AG09319 (cell line): ENCODE measurements around a stretch of chr12.

DNA sequence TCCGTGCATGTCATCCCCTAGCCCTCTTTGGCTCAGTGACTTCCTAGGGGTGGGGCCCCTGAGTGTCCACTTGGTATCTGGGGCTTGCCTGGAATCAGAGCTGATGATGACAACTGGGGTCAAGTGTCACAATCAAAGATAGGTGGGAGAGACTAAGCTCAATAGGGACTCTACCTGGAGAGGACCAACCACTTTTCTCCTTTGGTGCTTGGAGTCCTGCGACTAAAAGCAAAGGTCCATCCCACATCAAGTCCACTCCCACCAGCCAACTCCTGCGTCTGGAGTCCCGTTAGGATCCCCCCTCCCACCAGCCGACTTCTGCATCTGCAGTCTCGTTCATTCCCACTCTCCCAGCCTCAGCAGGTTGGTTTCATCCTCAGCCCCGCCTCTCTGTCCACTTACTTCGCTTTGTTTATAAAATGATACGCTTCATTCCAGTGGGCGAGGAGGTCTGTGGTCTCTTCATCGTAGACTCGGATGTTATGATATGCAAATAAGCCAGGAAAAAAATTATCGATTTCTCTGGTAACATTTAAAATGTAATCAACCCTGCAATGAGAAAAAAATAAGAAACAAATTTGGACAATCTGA is 56.9 kb downstream of the SSH1 start:
- RRBS = no CpG with 5 or more reads among the region's 13 CpGs

- RRBS = no CpG with 5 or more reads among the region's 12 CpGs
These were observed 45.1 kb downstream of the SSH1 start for GRCh38 chr12:108812116-108812861.

- RRBS = no CpG with 5 or more reads among the region's 2 CpGs
These were observed 60.1 kb downstream of the DAO start for GRCh38 chr12:108940013-108940393.

DNA sequence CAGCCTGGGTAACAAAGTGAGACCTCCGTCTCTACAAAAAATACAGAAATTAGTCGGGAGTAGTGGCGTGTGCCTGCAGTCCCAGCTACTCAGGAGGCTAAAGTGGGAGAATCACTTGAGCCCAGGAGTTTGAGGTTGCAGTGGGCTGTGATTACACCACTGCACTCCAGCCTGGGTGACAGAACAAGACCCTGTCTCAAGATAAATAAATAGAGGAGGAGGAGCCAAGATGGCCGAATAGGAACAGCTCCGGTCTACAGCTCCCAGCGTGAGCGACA is 24.2 kb downstream of the SVOP start:
- RRBS = no CpG with 5 or more reads among the region's 7 CpGs

DNA sequence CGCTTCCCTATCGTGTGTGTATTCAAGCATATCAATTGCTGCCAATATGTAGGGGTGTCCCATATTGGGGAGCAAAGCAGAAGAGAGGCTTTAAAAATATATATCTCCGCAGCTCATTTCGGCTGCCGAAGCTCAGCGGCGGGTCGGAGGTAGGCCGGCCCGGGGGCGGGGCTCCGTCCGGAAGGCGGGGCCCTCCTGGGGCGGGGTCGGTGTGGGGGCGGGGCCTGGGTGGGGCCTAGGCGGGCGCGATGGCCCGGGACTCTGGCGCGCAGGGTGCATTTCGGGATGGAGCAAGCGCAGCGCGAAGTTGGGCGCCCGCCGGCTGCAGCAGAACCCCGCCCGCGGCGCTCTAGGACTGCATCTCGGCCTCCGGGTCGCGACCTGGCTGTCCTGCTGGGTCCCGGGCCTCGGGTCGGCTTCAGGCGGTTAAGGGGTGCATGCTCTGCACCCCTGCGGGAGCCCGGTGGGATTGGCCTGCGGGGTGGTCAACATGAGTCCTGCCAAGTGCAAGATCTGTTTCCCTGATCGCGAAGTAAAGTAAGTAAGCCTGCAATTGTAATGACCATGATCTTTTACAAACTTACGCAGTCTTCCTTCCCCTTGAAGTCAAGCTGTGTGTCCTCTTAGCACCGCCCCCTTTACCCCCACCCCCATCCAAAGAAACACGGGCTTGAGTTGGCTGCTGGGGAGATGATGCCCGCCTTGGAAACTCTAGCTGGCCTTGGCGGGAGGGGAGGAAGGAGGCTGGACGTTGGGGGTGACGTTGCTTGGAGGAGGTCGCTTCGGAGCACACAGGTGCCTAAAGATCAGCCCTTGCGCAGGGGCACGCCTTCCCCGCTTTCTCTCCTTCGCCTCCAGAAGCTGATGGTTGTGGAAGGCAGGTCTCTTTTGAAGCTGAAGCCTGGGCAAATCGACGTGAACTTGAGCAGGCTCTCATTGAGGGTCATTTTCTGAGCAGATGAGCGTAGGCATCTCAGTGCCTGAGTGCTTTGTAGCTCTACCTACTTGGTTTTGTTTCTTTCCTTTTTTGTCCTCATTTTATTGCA is 38.3 kb downstream of the ACACB start:
- RRBS = 2% methylated on average over 29 of the region's 63 CpGs

DNA sequence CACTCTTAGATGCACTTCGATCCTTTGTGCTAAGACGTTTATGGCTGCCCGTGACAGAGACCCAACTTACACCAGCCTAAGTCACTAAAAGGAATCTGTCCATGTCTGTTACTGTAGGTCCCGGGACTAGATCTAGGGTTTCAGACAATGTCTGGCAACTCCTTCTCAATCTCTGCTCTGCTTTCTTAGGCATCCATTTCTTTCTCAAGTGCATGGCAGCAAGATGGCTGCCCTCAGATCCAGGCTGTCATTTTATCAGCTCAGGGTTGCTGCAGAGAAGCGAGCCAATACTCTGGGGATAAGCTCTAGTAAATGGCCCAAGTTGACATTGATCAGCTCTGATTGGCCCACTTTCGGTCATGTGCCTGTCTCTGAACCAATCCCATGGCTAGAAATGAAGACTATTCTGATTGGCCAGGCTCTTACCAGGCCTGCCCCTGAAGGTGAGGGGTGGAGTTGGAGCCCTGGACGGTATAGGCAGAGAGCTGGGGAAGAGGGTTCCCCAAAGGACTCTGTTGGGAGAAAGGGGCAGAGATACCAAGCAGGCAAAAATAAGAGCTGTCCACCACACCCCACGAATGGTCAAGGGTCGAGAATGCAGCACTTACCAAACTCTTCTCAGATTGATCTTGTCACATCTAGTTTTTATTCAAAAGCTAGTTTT is 41.4 kb downstream of the MYO1H start:
- RRBS = no CpG with 5 or more reads among the region's 9 CpGs

GRCh38 chr12:109435370-109435938 is 41.6 kb downstream of the KCTD10 start:
- RRBS = no CpG with 5 or more reads among the region's 12 CpGs

DNA sequence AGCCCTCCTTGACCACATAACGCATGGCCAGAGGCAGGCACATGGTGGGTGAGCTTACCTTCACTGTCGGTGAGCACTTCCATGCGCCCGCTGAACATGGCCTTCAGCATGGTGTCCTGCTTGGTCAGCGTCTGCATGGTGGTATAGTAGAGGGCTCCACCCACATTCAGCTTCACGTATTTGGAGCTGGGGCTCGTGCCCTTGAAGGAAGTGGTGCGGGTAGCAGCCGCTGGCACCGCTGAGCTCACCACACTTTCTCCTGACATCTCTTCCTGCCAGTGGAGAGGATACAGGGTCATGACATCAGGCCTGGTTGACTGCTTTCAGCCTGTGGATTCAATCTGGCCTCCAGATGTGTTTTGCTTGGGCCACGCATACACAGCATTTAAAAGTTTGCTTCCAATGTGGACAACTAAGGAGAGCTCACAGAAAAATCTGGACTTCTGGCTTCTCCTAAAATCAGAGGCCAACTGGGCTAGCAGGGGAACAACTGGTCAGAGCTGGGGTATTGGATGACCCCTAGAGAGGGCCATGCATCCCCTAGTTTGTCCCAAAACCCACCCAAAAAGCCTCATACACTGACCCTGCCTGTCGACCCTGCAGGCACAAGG is 7.5 kb downstream of the KCTD10 start:
- RRBS = no CpG with 5 or more reads among the region's 12 CpGs

DNA sequence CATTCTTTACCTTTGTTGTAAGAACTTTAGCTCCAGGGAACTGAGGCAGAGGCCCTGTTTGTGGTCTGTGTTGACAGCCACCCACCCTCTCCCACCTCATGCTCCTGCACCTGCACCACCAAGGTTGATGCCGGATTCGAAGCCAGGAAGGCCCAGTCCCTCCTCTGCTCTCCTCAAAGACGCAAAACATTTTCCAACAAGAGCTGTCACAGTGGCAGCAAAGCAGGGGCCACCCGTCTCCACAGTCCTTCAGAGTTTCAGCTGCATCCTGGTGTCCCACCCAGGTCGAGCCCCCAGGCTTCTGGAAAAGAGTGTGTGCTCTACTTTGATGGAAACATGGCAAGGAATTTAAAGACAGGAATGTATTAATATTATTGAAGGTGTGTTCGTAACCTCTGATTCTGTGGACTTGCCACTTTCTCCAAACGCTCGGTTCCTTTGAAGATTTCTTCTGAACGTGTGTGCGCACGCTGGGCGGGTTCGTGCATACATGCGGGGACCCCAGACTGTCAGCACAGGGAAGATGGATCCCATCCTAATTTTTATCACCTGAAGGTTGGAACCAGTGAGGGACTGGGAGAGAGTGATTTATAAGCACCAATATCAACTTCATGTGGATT is 37.3 kb downstream of the MMAB start:
- RRBS = no CpG with 5 or more reads among the region's 14 CpGs

DNA sequence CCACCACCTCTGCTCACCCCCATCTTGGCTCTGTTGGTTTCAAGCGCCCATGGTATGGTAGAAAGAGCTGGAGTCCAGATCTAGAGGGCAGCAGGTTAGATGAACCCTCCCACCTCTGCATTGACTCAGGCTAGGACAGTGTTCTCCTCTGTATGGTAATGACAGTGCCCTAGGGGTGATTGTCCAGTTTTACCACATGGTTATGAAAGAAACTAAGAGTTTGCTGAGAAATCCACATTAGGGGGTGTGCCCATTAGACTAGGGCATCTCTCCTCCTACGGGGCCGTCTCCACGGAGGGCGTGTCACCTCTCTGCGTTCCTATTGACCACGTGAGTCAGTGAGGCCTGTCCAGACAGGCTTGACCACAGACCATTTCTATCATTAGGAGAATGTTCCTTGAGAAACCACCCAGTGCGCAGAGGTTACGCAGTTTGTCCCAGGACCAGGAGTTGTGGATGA is 8.2 kb downstream of the MVK start:
- RRBS = no CpG with 5 or more reads among the region's 9 CpGs

- RRBS = no CpG with 5 or more reads among the region's 14 CpGs
These were observed 9.8 kb downstream of the FAM222A start for GRCh38 chr12:109723354-109723922.

DNA sequence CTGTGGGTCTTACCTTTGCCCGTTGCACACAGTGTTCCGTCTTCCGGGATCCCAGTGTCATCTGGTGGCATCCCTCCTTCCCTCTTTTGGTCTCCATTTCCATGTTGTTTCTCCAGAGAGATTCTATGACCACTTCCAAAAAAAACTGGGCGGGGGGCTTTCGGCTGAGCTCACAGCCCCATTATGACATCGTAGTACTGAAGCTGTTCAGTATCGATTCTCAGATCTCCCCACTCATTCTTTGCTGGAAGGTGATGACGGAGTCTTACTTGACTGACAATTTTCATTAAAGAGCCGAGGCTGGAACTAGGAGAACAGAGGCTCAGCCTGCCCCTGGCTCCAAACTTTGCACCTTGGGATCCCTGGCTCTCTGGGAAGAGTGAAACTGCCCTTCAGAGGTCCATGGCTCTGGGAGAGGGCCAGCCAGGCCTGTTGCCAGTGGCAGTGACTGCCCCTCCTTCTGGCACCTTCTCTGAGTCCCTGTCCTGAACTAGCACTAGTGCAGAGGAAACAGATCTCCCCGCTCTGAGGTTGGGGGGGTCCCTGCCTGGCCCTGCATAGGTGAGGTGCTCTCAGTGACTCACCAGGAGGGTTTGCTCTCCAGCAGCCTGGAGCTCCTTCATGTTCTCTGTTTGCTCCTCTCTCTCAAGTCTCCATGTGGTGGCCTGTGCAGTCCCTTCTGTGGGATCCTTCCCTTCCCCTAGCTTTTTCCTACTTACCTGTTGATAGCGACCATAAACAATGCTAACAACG is 22.1 kb downstream of the FAM222A start:
- RRBS = 73% methylated on average over 3 of the region's 12 CpGs

- RRBS = no CpG with 5 or more reads among the region's 6 CpGs
These were observed 30.7 kb downstream of the FAM222A start for GRCh38 chr12:109744346-109744761.

GRCh38 chr12:109773308-109773821 is 59.7 kb downstream of the FAM222A start:
- RRBS = 11% methylated on average over 5 of the region's 19 CpGs

GRCh38 chr12:109864210-109864809 is 16.0 kb downstream of the GLTP start:
- RRBS = no CpG with 5 or more reads among the region's 4 CpGs

GRCh38 chr12:109952137-109953426 is 43.6 kb downstream of the GIT2 start:
- RRBS = no CpG with 5 or more reads among the region's 21 CpGs

DNA sequence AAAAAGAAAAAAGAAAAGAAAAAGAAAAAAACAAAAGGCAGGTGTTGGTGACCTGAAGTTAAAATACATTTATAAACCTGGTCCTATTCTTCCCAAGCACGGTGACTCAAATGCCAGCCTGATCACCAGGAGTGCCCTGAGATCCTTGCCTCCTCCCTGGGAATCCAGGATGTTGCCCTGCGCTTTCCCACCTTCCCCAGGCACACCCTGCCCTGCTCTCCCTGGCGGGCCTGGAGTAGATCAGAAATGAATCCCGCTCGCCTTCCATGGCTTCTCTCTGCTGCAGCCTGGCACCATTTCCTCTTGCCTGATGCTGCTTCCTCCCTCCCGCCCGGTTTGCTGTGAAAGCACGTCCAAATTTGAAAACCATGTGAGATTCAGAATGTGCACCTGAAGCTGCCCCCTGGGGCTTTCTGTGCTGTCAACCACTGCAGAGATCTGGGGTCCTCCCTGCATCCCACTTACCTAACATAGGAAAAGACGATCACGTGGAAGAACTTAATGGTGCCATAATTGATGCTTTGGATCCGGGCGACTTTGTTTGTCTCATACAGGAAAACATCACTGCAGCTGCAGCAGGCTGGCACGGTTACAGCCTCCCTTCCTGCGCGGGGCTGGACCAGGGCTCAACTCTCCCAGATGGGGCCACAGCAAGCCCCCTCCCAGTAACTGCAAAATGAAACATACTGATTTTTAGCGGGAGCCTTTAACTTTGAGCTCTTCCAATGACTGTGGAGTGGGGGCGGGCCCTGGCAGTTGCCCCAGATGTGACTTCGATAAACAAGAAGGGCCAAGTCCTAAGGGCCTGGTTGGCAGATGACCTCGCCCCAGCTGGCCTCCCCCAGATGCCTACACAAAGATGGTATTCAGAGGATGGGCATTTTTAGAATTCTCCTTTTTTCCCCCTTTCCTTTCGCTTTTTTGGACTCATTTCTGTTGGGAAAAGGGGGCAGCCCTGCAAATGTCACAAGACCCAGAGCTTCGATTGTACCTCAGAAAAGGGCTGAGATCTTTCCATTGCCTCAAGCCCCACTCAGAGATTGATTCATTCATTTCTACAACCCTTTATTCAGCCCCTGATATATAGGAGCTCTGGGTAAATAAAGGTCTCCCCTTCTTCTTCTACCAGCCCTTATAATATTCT is 25.0 kb upstream of the C12orf76 start:
- RRBS = no CpG with 5 or more reads among the region's 21 CpGs

DNA sequence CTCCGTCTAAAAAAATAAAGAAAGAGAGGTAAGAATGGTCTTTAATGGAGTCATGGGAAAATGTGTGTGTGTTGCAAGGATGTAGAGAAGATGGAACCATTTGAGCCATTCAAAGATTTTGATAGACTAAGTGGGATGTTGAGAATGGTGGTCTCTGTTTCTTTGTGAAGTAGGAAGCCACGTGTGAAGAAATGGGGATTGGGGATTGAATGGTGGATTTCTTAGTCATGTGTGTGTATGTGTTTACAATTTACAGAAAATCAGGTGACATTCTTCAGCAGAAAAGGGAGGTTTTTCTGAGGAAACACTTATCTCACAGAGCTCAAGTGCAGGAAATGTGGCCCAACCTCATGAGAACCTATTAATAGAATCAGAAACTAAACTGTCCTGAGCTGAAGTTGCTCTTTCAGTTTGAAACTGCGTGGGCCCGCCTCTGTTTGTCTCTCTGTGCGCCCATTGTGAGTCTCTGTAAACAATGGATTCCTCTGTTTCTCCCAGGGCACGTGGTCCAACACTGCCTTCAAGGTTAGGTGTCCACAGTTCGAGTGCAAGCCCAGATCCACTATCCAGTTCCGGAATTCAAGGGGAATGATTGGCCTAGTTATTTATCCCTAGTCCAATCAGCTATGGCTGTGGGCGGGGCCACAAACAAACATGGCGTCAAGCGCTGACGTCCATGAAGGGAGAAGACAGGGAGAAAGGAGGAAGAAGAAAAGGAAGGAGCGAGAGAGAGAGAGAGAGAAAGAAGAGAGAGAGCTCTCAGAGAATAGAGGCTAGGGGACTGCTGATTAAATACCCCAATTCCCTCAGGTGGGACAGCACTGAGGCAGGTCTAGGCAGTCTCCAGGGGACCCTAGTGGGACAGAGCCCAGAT is 31.2 kb upstream of the C12orf76 start:
- RRBS = no CpG with 5 or more reads among the region's 13 CpGs

- RRBS = no CpG with 5 or more reads among the region's 3 CpGs
These were observed 47.5 kb downstream of the IFT81 start for GRCh38 chr12:110171679-110172128.

DNA sequence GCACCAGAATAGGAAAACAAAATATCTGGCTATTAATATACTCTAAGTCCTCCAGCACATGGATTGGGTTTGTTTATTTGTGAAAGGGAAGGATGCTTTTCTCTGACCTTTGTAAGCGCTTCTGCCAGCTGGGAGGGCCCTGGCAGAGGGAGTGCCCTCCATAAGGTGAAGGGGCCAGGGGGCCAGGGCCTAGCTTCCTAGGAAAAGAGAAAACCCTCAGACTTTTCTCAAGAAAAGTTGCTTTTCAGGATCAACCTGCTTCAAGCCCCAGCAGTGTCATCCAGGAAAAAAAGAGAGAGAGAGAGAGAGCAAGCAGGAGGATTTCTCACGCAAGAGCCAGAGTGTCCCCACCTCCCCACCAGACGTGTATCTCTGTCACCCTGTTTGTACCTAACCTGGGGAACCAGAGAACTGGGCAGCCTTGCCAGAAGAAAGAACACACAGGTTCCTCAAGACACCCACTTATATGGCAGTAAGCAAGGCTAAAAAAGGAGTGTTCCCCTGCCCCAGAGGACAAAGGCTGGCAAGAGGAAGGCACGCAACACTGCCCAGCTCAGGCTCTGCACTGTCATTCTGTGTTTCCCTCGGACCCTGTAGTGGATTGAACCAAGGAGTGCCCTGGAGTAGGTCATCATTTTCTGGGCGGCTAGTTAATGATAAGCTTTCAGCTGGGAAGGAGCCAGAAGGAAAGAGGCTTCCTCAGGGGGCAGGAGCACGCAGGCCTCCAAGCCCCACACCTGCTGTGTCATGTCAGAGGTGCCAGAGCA is 34.0 kb upstream of the ATP2A2 start:
- RRBS = no CpG with 5 or more reads among the region's 7 CpGs